Subcutaneous preadipocyte (primary cell): Measurements from ENCODE around the gene METTL26.

GRCh38 chr16:122585-123054 is 15.9 kb downstream of the NPRL3 start:
- CAGE, long polyA plus RNA: no peak

DNA sequence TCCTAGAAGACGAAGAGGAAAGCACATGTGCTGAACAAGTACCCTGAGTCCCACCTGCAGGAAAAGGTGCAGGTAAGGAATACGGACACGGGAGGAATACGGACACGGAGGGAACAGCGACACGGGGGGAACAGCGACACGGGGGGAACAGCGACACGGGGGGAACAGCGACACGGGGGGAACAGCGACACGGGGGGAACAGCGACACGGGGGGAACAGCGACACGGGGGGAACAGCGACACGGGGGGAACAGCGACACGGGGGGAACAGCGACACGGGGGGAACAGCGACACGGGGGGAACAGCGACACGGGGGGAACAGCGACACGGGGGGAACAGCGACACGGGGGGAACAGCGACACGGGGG is 5.7 kb downstream of the HBQ1 start:
- CAGE, long polyA plus RNA: no peak

GRCh38 chr16:188757-189542 is 8.7 kb downstream of the HBQ1 start:
- CAGE, long polyA plus RNA: no peak

- CAGE, long polyA plus RNA: no peak
Measured at GRCh38 chr16:253742-254194, 19.1 kb downstream of the FAM234A start.

DNA sequence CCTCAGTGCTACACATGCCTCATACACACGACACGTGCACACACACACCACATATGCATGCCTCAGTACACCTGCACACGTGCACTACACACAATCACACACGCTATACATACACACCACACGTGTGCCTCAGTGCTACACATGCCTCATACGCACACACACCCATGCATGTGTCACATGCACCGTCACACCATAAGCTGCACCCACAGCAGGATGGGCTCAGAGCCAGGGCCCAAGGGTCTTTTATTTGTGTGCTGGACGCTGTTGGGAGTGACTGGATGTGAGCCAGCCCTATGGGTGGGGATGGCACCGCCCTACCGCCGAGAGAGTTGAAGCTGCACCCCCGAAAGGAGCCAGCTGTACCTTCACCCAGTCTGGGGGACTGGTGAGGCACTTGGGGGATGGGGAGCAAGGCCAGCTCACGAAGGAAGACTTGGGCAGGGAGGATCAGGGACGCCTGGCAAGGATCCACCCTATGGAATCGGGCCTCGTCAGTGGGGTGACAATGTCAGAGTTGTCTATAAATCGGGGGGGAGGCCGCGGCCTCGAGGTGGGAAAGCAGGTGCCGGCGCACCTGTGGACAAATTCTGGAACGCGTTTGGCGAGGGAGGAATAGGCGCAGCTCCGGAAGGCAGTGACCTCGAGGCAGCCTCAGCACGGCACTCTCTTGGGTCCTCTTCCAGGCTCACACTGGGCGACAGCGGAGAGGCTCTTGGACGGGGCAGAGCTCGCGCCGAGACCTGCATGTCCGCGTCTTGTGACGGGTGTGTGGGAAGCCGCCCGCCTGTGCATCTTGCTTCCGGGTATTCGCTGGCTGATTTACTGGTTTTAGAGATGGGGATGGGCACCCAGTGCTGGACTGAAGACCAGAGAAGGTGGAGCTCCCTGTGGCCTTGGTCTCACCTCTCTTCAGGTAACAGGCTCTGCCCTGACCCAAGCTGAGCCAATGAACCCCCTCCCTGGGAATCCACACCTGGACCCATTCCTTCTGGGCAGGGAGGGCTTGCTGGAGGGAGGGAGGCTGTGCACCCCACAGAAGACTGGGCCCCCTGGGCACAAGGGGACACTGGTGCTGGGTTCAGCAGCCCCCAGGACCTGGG is 7.3 kb downstream of the RGS11 start:
- CAGE, long polyA plus RNA: no peak

- CAGE, long polyA plus RNA: no peak
Measured at GRCh38 chr16:284959-285497, 2.1 kb downstream of the PDIA2 start.

DNA sequence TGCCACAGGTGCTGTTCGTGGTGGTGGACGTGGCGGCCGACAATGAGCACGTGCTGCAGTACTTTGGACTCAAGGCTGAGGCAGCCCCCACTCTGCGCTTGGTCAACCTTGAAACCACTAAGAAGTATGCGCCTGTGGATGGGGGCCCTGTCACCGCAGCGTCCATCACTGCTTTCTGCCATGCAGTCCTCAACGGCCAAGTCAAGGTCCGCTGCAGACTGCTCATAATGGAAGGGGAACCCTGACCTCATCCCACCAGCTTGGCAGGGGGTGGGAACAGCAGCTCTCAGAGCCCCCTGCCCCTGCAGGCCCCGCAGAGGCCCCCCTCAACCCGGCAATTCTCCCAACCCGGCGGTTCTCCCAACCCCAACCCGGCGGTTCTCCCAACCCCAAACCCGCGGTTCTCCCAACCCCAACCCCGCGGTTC is 2.5 kb downstream of the PDIA2 start:
- CAGE, long polyA plus RNA: no peak

DNA sequence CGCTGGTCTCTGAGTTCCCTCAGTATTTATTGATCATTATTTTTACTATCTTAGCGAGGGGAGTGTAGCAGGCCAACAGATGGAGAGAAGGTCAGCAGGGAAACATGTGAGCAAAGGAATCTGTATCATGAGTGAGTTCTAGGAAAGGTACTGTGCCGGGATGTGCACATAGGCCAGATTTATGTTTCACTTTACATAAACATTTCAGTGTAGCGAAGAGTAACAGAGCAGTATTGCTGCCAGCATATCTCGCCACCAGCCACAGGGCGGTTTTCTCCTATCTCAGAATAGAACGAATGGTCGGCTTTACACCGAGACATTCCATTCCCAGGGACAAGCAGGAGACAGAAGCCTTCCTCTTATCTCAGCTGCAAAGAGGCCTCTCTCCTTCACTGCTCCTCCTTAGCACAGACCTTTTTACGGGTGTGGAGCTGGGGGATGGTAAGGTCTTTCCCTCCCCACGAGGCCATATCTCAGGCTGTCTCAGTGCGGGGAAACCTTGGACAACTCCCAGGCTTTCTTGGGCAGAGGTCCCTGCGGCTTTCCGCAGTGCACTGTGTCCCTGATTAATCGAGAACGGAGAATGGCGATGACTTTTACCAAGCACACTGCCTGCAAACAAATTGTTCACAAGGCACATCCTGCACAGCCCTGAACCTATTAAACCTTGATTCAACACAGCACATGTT is 6.3 kb upstream of the PGAP6 start:
- CAGE, long polyA plus RNA: no peak

DNA sequence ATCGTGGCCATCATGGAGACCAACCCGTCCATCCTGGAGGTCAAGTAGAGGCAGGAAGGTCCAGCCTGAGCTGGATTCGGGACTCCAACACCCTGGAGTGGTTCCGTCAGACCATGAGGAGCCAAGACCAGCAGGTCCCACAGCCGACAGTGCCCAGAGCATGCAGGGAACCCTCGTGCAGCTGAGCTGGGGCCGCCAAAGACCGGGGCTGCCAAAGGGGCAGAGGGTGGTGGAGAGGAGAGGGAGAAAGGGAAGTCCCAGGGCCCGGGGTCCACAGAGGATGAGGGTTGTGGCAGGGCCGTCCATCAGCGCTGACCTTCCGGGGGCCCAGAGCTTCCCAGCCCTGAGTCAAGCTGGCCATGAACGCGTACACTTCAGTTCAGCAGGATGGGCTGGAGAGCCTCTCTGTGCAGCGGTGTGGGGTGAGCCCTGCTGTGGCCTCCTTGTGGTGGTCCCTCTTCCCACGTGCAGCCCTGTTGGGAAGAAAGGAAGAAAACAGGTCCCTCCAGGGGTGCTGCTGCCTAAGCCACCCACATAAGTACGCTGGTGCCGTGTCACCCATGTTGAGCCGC is 6.6 kb upstream of the CAPN15 start:
- CAGE, long polyA plus RNA: no peak

GRCh38 chr16:538819-539733 is 11.6 kb downstream of the CAPN15 start:
- CAGE, long polyA plus RNA: no peak

DNA sequence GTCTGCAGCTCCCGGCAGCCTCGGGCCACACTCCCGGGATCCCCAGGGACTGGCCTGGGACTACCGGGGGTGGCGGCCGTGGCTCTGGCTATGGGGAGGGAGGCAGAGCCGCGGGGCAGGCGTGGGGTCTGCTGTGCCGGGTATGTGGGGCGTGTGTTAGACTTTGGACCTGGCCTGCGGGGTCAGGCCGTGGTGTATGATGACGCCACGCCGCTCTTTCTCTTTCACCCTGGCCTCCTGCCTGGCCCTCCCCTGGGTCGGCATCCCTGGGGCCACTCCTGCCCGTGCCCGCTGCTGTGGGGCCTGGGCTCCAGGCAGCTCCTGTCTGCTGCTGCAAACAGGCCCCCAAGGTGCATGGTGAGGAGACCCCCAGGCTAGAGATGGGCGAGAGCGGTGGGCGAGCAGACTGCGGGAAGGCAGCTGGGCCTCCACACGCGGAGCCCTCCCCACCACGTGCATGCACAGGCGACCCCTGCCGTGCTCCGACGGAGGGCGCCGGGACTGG is 15.8 kb downstream of the CAPN15 start:
- CAGE, long polyA plus RNA: no peak

GRCh38 chr16:583239-584151 is 6.4 kb upstream of the RAB40C start:
- CAGE, long polyA plus RNA: no peak

- CAGE, long polyA plus RNA: start-site peak on the minus strand at chr16:636282-636349, 704 and 139 reads in 2 replicates
Measured at GRCh38 chr16:636084-636909, at the start of gene METTL26. Gene METTL26 (minus strand): TSS chr16:636305.

GRCh38 chr16:636910-637184 is 742 bp upstream of the METTL26 start:
- CAGE, long polyA plus RNA: no peak

DNA sequence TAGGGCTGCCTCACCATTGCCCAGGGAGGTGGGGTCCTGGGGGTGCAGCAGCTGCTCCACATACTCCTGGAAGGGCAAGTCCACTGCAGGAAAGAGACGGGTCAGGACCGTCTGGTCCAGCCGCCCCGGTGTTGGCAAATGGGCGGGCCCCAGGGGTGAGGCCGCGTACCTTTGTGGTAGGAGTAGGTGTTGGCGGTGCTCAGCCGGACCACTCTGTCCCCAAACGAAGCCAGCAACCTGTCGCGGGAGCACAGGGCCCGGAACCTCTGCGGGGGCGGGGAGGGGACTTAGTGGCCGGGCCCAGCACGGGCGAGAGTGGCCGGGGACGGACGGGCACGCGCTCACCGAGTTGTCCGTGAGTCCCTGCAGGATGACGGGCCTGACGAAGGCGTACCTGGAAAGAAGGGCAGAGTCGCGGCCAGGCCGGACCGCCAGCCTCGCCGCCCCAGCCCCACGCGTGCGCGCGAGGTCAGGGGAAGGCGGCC is 576 bp downstream of the JMJD8 start:
- CAGE, long polyA plus RNA: no peak

GRCh38 chr16:709441-710089 is 4.0 kb upstream of the FBXL16 start:
- CAGE, long polyA plus RNA: no peak

DNA sequence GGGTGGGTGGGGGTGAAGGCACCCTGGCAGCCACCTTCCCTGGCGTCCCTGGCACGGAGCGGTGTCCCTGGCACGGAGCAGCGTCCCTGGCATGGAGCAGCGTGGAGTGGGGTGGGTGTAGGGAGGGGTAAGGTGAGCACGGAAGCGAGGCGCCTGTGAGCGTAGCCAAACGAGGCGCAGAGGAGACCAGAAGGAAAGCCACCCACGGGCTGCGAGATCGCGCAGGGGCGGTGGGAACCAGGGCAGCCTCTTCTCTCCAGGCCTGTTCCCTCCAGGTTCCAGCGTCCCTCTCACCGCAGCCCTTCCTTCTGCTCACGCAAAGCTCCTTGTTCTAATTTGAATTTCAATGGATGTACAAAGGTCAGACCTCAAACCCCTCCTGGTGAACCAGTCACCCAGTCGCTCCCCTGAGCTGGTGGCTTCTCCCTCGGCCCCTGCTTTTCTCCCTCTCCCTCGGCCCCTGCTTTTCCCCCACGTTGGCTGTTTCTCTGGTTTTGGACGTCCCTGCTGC is 8.7 kb upstream of the MSLN start:
- CAGE, long polyA plus RNA: no peak

- CAGE, long polyA plus RNA: no peak
Measured at GRCh38 chr16:759292-760189, 993 bp upstream of the MSLN start.

DNA sequence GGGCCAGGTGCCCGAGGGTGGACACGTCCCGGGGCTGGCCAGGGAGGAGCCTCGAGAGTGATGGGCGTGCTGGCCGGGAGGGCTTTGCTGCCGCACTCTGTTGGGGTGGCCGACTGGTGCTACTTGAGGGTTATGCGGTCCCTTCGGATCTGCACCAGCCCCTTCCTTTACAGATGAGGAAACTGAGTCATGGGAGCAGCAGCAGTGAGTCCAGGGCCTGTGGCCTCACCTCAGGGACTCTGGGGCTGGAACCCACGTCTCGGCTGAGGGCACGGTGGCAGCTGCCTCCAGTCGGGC is 4.1 kb downstream of the RPUSD1 start:
- CAGE, long polyA plus RNA: no peak

DNA sequence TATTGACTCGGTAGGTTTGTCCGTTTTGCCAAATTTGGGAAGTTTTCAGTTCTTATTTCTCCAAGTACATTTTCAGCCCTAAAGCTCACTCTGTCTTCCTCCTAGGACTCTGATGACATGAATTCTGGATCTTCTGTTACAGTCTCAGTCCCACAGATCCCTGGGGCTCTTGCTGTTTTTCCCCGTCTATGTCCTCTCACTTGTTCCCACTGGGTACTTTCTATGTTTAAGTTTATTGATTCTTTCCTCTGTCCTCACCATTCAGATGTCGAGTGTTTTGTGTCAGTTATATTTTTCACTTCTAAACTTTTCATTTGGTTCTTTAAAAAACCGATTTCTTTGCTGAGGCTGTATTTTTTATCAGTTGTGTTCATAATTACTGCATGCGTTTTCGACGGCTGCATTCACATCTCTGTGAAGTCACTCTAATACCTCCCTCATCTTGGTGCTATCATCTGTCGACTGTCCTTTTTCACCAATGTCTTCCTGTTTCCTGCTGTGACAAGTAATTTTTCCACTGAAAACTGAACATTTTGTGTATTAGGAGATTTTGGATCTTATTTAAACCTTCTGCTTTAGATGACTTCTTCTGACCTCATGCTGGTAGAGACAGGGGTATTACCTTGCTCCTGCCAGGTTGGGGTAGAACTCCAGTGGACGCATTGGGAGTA is 65.3 kb upstream of the GNG13 start:
- CAGE, long polyA plus RNA: no peak